ENCODE measurements around a stretch of chr19.

DNA sequence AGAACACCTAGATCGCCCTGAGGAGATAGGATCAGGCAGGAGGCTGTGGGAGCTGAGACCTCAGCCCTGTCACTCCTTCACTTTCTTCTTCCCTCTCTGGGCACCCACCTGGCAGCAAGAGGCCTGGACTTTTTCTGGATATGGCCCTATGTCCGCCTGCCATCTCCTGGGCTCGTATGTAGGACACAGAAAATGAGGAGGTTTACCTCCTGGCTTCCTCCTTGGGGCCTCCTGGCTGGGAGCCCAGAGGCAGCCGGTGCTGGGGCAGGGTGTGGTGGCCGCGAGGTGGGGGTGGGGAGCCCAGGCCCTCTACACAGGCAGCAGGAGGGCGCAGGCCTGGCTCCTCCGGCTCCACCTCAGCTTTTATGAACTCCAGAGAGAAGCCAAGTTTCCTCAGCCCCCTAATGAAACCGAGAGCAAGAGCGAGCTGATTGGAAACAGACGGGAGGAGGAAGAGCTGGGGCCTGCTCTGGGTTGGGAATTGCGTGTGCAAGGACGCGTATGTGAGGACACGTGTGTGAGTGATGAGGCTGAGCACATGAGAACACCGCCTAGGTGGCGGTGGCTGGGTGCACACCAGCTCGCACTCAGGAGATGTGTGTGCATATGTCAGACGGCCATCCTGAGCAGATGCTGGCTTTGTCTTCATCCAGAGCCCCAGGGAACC, 23.1 kb downstream of the LYL1 start:
- PRO-cap: no peak

- PRO-cap: no peak
These were observed 3.1 kb downstream of the LYL1 start for GRCh38 chr19:13099356-13100241.

- PRO-cap: no peak
These were observed 1.8 kb upstream of the LYL1 start for GRCh38 chr19:13104120-13105162.

GRCh38 chr19:13149322-13149634, 897 bp downstream of the STX10 start:
- PRO-cap: no peak

- PRO-cap: bidirectional peak, plus-strand start at chr19:13154497, minus-strand start at chr19:13154333
These were observed 3.9 kb downstream of the IER2 start for GRCh38 chr19:13153812-13154717.

DNA sequence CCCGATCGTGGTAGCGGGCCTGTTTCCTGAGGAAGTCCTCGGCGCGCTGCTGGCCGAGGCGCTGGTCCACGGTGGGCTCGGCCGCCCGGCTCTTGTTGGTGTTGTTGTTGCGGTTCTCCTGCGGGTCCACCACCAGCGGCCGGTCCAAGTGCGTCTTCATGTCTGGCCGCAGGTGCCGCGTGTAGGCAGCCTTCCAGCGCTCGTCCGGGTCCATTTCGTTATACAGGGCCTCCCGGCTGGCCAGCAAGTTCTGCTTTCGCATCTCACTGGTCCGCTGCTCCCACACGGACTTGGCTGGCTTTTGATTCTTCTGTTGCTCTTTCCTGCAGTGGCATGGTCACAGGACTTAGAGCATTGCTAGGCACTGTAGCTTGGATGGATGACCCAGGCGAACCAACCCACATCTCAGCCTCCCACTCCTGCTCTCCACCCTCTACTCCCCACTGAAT, 148.8 kb downstream of the IER2 start:
- PRO-cap: no peak

DNA sequence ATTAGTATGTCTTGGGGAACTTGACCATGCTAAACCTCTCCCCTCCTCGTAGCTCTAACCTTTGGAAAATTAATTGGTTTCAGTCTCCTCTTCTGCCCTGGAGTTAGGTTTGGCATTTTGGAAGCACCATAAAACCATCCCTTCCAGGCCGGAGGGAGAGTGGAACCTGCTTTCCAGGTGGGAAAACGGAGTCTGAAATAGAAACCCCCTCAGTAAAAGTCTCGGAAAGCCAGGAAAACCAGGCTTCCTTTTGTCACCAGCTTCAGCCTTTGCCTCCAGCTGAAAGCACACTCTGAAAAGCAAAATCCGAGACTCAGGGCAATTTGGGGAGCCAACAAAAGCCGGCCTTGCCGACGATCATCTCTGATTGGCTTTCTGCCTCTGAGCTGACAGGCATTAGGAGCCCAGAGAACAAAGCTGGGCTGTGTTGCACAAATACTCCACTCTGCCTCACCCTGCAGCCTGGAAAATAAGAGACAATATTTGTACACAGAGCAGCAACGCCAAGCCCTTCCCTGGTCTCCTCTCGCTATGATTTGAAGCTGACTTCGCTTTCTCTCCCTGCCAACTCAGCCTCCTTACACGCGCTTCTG, 47.0 kb downstream of the CACNA1A start:
- PRO-cap: no peak

GRCh38 chr19:13623696-13624877, 117.8 kb upstream of the CACNA1A start:
- PRO-cap: no peak

- PRO-cap: no peak
These were observed 51.2 kb upstream of the YJU2B start for GRCh38 chr19:13696435-13696932.

GRCh38 chr19:13888229-13888869, 11.4 kb downstream of the NANOS3 start:
- PRO-cap: no peak

GRCh38 chr19:13973960-13974615, 21.8 kb downstream of the DCAF15 start:
- PRO-cap: no peak

DNA sequence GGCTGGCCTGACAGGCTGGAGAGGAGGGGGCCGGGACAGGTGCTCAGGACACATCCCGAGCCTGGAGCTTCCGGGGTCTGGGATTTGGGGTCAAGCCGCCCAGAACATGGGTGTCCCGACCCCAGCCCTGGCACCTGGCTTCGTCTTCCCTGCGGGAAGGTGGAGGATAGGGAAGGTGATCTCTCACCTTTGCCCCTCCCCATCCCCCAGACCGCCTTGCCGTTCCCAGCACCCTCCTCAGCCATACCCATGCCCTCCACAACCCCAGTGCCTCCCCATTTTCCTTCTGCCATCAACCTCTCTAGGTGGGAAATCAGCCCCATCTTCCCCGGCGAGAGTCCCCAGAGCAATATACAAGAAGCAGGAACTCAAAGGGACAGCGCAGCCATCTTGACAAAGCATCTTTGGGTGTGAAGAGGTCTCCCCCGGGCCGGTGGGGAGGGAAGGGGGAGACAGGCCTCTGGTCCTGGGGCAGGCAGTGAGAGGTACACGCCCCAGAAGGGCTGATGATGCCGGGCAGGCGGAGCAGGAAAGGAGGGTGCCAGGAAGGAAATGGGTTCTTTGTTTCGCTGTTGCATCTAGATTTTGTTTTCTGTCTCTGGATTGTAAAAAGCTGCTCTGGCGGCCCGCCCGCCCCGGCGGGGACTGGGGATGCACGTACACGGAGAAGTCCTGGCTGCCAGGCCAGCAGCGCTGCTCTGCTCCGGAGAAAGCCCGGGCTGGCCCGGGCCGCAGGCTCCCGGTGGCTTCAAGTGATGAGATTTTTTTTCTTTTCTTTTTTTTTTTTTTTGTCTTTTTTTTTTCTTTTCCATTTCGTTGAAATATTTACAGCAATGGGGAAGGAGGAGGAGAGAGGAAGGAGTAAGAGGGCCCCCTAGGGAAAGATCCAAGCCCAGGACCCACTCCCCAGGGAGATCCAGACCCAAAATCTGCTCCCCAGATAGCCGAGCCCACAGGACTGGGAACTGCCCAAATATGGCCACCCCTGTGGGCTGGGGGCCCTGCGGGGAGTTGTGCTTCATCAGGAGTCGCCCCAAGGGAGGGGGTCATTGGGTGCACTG, 13.1 kb upstream of the ASF1B start:
- PRO-cap: no peak

- PRO-cap: no peak
These were observed 14.9 kb upstream of the ASF1B start for GRCh38 chr19:14151205-14151776.

- PRO-cap: no peak
These were observed 1.4 kb downstream of the ADGRL1 start for GRCh38 chr19:14204664-14204914.

DNA sequence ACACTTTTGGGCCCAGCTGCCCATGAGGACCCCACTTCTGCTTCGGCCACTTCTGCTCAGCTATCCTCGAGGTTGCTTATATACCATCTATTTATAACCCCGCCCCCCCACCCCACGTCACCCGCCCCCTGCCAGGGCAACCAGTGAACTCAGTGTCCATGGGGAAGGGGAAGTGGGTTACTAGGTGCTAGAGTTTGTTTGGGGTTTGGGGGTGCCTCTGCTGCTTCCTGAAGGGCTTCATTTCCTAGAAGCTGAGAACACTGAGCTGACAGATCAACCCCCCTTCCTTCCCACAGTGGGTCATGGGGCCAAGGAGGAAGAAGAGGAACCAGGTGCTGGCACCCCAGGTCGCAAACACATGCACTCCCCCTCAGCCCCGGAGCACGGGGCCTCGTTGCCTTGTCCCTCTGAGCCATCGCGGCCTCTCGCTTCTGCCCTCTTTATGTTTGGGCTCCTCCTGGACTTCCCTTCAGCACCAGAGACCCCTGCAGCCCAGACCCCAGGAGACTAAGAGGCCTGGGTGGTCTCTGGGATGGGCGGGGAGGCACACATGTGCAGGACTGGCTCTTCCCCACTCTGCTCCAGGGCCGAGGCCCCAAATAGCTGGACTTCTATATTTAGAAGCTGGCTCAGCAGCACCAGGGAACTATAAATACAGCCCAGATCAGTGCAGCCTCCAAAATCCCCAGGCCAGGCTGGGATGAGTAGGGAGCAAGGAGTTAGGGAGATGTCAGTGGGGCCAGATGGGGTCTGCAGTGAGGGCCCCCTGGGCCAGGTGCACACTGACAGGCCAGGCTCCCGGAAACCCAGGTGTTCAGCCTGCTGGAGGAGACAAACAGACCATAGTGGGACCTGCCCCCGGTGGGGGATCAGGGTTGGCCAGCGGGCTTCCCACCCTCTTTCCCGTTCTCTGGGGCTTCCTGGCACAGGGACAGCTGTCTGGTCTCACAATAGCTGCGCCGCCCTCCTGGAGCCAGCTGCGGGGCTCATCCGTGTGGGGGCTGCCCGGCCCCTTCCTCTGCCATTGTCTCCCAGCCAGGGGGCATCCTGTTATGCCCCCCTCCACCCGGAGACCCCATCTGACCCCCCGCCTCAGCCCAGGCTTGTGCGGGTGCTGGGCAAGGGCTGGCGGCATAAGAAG, 5.7 kb upstream of the ADGRE5 start:
- PRO-cap: bidirectional peak, plus-strand start at position 679 of the sequence, minus-strand start at position 597 of the sequence

DNA sequence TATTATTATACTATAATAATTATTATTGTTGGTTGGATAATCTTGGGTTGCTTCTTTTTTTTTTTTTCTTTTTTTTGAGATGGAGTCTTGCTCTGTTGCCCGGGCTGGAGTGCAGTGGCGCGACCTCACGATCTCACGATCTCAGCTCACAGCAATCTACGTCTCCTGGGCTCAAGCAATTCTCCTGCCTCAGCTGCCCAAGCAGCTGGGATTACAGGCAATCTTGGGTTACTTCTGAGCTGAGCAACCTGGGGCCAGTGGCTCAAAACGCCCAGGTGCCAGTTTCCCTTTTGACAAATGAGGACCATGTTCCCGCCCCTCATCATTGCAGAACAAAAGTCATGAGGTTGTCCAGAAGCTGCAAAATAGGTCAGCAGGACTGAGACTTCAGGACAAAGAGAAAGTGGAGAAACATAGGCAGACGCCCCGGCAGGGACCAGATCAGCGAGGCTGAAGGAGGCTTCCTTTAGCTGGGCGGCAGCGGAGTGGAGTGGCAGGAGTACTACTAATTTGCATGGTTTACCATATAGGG, 3.4 kb upstream of the ADGRE5 start:
- PRO-cap: no peak

GRCh38 chr19:14409619-14410727, 9.2 kb downstream of the DDX39A start:
- PRO-cap: no peak

DNA sequence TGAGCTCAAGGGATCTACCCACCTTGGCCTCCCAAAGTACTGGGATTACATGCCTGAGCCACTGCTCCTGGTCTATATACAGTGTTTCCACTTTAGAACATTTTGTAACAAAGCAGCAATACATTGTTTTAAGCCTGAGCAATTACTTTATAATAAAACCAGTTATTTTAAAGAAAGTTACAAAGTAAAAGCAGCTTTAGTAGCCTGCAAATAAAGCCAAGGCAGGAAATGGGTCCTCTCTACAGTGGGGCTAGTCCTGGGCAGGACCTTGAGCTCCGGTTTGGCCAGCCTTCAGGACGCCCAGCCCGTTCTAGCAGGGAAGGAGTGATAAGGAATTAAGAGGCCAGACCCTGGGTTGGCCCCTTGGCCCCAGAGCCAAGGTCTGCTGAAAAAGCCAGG, 4.1 kb downstream of the DNAJB1 start:
- PRO-cap: no peak

DNA sequence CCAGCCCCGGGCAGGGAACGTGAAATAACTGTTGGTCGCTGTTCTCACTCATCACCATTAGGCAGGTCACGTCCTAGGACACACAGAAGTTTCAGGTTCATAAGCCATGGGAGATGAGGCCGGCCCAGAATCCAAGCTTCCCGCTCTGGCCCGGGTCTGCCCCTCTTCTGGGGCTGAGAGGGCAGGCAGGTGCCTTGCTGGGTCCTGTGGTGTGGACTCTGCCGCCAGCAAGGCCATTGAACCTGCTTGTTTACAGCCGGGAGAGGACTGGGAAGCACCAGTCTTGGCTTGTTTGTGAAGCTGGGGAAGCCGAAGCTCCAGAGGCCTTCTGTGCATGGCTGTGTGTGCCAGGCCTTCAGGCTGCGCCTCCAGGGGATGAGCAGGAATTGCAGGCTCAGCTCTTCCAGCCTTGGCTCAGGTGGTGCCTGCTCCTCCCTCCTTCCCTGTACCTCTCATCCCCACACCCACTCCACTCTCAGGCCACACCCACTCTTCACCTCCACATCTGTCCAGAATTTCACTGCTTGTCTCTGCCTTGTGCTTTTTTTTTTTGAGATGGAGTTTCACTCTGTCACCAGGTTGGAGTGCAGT, 17.5 kb downstream of the NDUFB7 start:
- PRO-cap: no peak

GRCh38 chr19:14755316-14755754, 23.0 kb downstream of the ADGRE2 start:
- PRO-cap: no peak